Measurements from ENCODE around the genes POLE4 and REG1A.

DNA sequence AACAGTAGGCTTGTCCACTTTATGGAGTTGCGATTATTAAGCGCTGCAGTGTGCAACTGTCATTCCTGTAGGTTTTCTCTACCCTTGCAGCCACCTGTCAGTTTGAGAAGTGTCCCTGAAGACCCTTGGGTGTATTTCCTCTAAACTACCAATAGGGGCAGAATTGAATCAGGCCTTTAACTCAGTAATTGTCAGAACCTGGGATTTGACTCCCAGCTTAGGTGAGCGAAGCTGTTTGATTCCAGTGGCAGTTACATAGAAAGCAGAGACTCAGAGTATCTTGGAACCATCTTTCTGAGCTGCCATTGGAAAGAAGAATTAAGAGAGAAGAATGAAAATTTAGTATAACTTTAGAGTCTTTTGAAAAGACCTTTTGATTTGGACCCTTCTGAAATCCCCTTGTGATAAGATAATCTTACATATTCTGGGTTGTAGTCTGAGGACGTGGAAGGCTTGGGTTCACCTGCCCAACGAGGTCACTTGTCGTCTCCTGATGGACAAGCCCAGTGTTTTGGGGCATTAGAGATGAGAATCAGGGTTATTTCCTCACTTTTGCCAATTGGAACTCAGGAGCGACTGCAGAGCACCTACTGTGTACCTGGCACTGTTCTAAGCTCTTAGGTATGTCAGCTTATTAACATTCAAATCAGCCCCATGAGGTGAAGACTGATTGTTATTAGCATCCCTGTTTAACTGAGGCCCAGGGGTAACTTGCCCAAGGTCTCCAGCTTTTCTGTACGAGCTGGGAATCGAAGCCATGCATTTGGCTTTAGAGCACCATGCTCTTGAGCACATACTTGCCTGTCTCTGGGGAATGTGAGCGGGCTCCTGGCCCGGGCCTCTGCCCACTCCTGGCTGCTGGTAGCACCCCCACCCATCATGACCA lies 2.8 kb downstream of the HK2 start:
- PRO-cap: no peak

GRCh38 chr2:74837371-74837719 lies 3.4 kb downstream of the HK2 start:
- PRO-cap: no peak

DNA sequence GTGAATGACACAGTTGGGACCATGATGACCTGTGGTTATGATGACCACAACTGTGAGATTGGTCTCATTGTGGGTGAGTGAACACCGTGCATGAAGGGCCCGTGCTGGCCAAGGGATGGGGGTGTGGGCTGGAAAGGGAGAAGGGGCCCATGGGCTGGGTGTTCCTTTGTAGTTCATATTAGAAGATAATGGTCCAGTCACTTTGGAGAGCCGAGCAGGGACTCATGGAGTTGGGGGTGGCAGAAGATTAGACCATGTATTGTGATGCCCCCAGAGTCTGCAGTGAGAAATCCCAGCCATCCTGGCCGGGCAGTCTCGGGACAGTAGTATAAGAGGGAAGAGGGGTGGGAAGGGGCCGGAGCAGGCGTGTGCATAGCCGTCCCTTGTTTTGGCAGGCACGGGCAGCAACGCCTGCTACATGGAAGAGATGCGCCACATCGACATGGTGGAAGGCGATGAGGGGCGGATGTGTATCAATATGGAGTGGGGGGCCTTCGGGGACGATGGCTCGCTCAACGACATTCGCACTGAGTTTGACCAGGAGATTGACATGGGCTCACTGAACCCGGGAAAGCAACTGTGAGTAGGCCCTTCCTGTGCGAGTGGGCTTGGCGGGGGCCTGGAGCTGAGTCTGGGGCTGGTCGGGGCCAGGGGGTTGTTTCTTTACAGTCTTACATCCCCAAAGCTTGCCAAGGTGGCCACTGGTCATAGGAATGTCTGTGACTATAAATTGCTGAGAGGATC lies 40.1 kb downstream of the HK2 start:
- PRO-cap: no peak

DNA sequence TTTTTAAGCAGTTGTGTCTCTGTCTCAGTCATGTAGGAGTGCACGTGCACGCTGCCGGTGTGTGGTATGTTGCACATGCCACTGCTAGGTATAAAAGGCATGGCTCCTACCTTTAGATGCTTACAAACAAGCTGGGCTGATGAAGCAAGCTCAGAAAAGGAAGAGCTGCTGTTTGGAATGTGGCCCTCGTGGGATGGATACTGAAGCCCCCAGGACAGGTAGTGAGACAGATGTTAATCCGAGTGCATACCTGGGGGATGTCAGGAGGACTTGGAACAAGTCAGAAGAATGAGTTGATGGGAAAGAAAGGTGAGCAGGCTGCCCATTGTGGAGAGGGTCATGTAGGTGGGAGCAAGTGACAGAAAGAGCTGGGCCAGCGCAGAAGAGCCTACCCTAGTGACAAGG lies 49.2 kb downstream of the HK2 start:
- PRO-cap: no peak

GRCh38 chr2:74886240-74886753 lies 52.4 kb downstream of the HK2 start:
- PRO-cap: no peak

GRCh38 chr2:74891111-74892127 lies 57.5 kb downstream of the HK2 start:
- PRO-cap: no peak

- PRO-cap: bidirectional peak, plus-strand start at chr2:74958671, minus-strand start at chr2:74958566; bidirectional peak, plus-strand start at chr2:74959020, minus-strand start at chr2:74958879
Observed at GRCh38 chr2:74957951-74959208, at the start of gene POLE4. TSS of gene POLE4 (plus strand) at chr2:74958643.

GRCh38 chr2:74969257-74969991 lies 11.0 kb downstream of the POLE4 start:
- PRO-cap: no peak

DNA sequence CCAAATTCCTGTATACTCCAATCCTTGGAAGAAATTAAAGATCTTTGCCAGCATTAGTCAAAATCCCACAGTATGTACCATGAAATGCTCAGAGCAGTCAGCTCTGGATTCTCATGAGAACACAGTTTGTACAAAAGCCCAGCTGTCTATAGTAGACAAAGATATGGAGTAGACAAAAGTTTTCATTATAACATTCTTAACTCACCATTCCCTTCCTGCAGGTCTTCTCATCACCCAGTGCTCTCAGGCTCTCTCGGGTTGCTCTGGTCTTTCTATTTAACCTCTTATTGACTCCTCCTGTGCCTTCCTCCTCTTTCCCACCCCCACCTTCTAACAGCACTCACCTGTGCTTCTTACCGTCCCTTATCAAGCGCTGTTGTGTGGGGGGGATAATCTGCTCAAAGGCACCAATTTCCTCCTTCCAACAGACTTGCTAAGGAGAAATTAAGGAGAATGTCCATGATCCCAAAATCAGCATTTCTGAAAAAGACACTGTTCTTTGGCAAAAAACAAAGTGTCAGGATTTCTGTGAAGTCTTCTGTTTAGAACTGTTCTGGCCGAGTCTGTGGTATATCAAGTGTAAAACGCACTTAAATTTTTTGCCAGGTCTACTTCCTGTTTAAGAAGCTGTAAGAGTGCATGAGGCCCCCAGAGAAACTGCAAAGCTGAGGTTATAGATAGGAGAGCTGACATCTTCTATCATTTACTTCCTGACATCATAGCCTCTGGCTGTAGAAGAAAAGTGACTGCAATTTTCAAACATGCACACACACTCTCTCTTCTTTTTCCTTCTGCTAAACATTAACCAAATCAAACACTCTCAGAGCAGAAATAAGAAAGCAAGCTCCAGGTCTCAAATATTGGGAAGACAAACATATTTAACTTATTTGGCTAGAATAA lies 144.0 kb downstream of the EVA1A start:
- PRO-cap: no peak

DNA sequence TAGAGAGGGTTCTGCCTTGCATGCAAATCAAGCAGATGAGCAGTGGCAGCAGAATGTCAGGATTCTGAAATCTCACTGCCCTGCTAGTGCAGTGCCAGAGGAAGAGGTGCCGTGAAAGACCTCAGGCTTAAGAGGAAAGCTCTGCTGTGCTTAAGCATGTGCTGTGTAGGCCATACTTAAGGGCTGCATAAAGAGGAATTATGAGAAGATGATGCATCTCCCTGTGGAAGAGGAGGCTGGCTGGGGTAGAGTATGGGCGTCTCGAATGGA lies 132.0 kb downstream of the EVA1A start:
- PRO-cap: no peak

DNA sequence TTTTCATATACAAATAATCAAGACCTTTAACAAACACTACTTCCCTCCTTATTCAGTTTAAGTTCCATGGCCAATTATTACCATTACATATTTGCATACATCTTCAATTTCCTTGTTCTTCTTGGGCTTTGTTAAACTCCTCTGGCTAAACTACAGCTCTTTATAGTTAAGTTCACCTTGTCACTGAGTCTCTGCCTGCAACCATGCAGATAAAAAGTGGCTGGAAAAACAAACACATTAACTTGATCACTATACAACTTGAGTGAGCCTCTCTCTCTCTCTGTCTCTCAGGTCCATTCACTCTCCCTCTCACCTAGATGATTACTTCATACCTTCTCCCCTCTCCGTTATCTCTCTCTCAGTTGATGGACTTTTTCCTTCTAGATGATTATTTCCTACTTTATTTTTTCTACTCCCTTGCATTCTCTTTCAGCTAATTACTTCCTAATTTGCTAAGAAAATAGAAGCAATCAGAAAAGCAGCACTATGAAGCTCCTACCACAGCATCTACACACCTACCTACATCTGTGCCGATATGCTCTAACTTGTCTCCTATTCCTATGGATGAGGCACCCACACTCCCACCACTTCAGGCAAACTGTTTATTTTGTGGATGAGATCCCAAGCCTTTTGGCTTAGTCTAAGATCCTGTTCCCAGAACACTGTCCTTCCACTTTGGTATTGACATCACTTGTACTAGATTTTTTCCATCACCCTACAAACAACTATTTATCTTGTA lies 30.2 kb downstream of the GCFC2 start:
- PRO-cap: no peak

DNA sequence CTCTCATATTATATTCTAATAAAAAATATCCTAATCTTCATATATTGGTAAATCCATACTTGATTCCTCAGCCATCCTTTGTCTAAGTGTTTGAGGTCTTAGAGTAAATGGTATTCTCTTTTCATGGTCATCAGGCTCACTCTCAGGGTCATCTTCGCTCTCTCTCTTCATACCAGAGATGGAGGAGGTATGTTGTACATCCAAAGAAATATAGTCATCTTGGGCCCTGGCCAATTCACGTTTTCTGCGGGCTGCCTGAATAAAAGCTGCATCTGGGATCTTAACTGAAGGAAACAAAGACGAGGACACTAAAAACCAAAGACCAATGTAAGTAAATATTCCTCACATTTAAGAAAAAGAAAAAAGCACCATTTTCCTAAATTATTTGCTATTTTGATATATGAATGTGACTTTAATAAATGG lies 8.6 kb downstream of the GCFC2 start:
- PRO-cap: no peak

DNA sequence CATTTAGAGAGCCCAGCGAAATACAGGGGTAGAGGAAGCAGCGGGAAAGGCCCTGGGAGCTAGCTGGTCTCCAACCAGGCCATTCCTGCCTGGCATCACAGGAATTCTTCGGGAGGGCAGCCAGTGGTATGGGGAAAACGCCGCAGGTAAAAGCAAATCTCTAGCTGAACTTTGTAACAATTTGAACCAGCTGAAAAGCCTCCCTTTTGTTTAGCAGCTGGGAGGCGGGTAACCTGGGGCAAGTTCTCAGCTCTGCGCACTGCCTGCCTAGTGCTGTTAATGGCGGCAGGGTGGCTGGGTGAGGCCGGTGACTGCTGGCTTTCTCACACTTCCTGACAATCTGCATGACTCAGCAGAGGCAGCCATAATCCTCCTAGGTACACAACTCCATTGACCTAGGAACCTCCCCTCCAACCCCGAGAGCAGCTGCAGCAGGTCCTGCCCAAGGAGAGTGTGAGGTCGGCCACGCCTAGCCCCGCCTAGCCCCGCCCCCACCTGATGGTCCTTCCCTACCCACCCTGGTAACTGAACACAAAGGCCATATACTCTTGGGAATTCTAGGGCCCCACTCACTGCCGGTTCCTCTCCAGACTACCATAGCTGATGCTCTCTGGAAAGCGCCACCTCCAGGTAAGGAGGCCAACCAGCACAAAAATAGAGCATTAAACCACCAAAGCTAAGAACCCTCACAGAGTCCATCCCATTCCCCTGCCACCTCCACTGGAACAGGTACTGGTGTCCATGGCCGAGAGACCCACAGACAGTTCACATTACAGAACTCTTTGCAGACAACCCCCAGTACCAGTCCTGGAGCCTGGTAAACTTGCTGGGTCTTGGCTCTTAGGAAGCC lies 483.7 kb upstream of the REG3G start:
- PRO-cap: no peak

- PRO-cap: no peak
Observed at GRCh38 chr2:78708272-78708666, 317.2 kb upstream of the REG3G start.

DNA sequence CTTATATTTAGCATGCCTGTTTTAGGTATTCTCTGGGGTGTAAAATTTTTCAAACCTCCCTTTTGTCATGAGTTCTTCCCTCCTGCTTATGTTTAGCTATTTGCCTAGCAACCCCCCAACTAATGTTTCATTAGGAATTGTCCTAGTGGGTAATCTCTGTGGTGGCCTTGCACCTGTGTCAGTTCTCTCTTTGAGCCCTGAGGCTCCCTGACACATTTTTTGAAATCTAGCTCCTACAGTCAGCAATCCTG lies 12.5 kb upstream of the REG1B start:
- PRO-cap: no peak

- PRO-cap: no peak
Observed at GRCh38 chr2:79120388-79120787, at the start of gene REG1A. TSS of gene REG1A (plus strand) at chr2:79120488.

DNA sequence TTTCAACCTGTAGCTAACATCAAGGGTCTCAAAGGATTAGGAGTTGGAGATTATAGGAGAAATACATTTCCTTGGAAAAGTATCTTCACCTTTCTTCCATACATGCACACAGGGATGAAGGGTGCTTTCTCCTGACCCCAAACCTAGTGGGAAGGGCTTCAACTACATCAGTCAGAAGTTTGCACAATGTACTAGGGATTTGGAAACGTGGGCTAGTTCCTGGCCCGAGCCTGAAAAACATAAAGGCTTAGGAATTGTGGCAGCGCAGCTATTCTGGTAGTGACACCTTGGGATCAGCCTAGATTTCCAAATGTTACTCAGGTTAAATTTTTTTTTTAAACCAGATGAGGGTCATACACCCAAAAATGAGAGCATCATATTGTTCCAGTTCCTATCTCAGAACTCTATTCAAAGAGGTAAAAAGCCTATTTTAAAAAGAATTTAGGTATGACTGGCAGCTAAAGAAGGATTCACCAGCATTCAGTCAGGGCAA lies 30.6 kb upstream of the CTNNA2 start:
- PRO-cap: no peak

DNA sequence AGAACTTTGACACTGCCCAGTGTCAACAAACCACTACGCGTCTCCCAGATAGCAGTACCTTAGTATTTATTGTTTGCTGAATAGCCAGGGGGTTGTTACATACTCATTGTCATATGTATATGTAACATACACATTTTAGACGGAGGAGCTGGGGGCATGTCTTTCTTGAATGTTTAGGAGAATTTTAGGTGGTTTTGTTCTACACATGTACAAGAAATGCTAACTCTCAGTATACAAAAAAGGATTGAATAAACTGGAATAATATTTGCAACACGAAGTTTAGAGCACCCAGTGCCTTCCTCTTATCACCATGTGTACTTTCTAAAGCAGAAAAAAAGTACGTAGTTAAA lies 118.5 kb downstream of the CTNNA2 start:
- PRO-cap: no peak

GRCh38 chr2:80302924-80304109 lies 1.2 kb downstream of the LRRTM1 start:
- PRO-cap: no peak

- PRO-cap: no peak
Observed at GRCh38 chr2:81483241-81483850, 1178.8 kb upstream of the LRRTM1 start.

All from Metastatic Pancreatic Carcinoma in the Ovary (tissue), 1 donor.